ENCODE data around the genes ZNF319, PRSS54 and GINS3.

GRCh38 chr16:57734568-57735662, 655 bp upstream of the KATNB1 start:
- RRBS, 2 experiments = 13 to 25% methylated on average over 1 of the region's 49 CpGs

DNA sequence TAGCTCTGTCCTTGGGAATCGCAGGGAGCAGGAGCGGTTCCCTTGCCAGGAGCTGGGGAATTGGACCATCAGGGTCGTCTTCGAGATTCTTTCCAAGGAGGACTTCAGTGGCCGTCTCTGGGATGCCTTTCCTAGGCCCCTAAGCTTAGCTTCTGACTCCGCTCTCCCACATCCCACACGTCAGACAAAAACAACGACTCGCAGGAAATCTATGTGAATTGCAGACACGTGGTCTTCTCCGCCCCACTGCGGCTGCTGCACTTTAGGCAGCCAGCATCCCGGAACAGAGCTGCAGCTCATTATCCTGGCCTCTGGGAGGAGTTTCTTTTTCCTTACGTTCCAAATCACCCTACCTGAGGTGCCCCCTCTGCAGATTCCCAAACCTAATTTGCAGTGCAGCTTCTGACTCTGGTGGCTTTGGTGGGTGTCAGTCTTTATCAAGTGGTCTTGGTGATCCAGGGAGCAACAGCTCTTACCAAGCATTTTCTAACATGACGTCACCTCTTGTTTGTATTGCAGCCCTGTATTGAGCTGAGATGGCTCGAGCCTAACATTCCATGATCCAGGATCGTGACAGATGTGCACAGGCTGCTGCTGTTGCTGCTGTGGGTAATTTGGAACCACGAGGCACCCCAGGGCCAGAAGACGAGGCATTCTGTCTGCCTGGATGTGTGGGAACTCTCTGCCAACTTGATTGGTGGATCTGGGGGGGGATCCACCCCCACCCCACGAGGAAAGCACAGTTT, 1.1 kb downstream of the KATNB1 start:
- RRBS, 2 experiments = no CpG with 5 or more reads among the region's 20 CpGs

- RRBS, 2 experiments = no CpG with 5 or more reads among the region's 18 CpGs
Observed at GRCh38 chr16:57774737-57775560, 27.3 kb downstream of the KIFC3 start.

DNA sequence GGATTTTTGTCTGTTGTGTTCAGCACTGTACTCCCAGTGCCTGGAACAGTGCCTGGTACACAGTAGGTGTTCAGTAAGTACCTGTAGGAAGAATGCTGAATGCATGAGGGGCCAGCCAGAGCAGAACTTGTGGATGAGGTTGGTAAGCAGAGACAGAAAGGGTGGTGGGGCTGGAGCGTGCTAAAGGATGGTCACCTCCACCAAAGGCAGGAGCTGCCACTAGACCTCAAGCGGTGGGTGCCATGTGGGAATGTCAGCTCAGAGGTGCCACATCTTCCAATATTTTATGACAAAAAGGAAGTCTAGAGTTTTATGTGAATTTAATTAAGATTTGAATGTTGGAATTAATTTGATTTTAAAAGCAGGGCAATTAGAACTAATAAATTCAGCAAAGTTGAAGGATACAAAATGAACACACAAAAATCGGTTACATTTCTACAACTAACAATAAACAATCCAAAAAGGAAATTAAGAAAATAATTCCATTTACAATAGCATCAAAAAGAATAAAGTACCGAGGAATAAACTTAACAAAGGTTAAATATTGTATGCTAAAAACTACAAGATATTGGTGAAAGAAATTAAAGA, 25.6 kb downstream of the KIFC3 start:
- RRBS, 2 experiments = no CpG with 5 or more reads among the region's 4 CpGs

DNA sequence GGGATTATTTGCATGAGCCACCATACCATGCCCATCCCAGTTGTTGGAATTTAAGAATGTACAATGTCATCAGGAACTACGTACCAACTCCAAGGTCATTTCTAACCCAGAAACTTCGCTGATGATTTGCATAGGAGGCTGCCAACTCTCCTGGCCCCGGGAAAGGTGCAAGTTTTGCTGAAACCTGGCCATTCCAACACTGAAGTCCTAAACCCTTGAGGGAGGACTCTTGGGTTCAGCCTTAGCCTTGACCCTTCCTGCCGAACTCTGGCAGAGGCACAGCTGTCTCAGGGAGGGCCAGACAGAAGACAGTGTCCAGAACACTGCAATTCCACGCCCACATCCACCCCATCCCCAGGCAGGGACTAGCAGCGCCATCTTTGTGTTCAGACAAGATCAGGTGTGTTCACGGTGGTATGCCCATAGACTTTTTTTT, 3.0 kb upstream of the KIFC3 start:
- RRBS, 2 experiments = no CpG with 5 or more reads among the region's 7 CpGs

- RRBS, 2 experiments = no CpG with 5 or more reads among the region's 6 CpGs
Observed at GRCh38 chr16:57824665-57825080, 22.4 kb upstream of the KIFC3 start.

- RRBS, 2 experiments = no CpG with 5 or more reads among the region's 12 CpGs
Observed at GRCh38 chr16:57892355-57893079, 78.4 kb downstream of the CNGB1 start.

DNA sequence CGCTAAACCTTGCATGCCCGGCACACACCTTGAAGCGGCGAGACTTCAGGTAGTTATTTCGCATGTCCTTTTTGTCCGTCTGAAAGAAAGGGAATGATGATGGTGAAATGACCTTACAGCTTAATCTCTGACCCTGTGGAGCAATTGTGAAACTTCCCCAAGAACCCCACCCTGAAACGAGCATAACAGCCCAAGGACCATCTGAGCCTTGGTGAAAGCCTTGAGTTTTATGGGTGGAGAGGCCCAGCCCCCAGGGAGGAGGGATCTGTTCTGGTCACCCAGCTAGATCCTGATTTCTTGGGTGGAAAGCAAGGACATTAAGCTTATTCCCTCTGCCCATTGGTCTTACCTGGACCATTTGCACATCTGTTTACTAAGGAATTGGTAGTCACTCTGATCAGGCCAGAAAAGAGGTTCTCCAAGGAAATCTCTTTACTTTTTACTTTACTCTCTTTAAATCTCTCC, 54.8 kb downstream of the CNGB1 start:
- RRBS, 2 experiments = no CpG with 5 or more reads among the region's 7 CpGs

GRCh38 chr16:57999162-57999875, 1.2 kb downstream of the ZNF319 start:
- RRBS, 2 experiments = no CpG with 5 or more reads among the region's 6 CpGs

- RRBS, 2 experiments = under 1 to 5% methylated on average over 34 of the region's 67 CpGs
Observed at GRCh38 chr16:58000532-58001087, at the start of gene ZNF319. TSS of gene ZNF319 (minus strand) at chr16:58000672.

- RRBS, 2 experiments = no CpG with 5 or more reads among the region's 25 CpGs
Observed at GRCh38 chr16:58128048-58128959, 877 bp downstream of the CFAP20 start.

- RRBS, 2 experiments = no CpG with 5 or more reads among the region's 14 CpGs
Observed at GRCh38 chr16:58294924-58295630, at the start of gene PRSS54. TSS of gene PRSS54 (minus strand) at chr16:58295025.

DNA sequence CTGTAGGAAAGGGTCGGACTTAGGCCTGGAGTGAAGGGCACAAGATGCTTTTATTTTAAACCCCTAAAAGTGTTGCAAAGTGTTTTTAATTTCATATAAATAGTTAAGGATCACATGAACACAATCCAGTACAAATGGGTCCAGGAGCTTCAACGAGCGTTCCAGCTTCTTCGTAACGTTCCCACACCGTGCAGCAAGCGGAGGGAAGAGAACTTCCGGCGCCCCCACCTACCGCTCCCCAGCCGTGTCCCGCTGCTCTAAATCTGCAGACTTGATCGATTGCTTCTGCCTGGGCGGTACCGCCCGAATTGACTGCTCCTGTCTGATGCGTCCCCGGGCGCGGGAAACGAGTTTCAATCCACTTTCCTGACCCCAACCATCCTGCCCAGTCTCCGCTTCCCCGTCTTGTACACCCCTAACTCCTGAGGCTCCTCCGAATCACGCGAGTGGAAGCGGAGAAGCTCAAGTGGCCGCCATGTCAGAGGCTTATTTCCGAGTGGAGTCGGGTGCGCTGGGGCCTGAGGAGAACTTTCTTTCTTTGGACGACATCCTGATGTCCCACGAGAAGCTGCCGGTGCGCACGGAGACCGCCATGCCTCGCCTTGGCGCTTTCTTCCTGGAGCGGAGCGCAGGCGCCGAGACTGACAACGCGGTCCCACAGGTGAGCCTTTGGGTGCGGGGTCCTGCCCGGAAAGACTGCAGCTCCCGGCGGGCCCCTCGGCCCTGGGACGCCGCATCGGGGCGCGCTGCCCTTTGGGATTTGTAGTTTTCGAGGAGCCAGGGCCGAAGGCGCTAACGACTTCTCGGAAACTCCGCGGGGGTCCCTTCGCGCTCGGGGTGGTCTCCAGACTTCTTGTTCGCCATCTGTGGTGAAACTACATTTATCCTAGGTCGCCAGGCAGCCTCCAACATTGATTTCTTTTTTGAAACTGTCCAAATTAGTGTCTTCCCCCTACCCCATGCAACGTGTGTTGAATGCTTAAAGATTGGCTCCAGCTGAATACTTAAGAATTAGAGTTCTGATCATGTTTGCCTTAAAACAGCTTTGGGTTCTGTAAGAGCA, at the start of gene GINS3:
GINS3 (plus strand) TSS at position 345 of the 1,063 bp plus-strand sequence.
- RRBS, 2 experiments = 3% methylated on average over 12 of the region's 68 CpGs; no CpG with 5 or more reads in 1 of the 2 experiments

GRCh38 chr16:58421007-58421496, 28.8 kb downstream of the GINS3 start:
- RRBS, 2 experiments = no CpG with 5 or more reads among the region's 10 CpGs

GRCh38 chr16:58462707-58463913, 36.8 kb upstream of the NDRG4 start:
- RRBS, 2 experiments = 2 to 6% methylated on average over 31 to 43 of the region's 117 CpGs

DNA sequence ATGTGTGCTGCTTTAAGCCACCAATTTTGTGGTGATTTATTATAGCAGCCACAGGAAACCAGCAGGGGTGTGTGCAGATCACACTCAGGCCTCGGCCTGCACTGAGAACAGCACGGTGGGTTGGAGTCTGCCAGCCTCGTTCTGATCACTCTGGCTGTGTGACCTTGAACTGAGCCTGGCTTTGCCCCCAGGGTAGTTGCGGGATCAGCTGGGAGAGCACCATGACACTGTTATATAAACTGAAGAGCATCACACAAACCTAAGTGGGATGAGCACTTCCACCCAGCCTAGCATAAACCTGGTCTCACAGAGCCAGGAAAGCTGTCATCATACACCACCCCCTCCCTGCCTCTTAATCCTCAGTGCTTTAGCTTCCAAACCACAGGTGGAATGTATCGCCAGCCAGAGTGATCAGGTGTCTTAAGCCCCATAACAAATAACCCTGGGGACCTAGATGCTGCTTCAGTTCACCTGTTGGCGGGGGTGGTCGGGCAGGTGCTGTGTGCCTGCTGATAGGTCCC, 28.6 kb upstream of the NDRG4 start:
- RRBS, 2 experiments = no CpG with 5 or more reads among the region's 7 CpGs

DNA sequence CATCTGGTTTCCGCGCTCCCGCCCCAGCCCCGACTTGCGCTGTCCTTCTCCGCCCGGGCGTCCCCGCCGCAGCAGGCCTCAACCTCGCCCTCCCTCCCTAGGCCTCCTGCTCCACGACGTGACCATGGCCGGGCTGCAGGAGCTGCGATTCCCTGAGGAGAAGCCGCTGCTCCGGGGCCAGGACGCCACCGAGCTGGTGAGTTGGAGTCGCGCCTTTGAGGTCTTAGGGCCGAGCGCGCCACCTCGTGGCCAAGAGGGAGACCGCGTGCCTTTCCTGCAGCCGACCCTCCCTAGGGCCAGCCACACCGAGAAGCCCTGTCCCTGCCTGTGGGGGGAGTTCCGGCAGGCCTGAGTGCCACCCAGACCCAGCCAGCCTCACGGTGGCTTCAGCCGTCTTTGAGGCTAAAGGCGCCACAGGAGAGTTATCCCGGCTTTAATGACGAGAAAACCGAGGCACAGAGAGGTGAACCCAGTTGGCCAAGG, 12.2 kb upstream of the NDRG4 start:
- RRBS, 2 experiments = 2 to 10% methylated on average over 12 to 14 of the region's 36 CpGs

DNA sequence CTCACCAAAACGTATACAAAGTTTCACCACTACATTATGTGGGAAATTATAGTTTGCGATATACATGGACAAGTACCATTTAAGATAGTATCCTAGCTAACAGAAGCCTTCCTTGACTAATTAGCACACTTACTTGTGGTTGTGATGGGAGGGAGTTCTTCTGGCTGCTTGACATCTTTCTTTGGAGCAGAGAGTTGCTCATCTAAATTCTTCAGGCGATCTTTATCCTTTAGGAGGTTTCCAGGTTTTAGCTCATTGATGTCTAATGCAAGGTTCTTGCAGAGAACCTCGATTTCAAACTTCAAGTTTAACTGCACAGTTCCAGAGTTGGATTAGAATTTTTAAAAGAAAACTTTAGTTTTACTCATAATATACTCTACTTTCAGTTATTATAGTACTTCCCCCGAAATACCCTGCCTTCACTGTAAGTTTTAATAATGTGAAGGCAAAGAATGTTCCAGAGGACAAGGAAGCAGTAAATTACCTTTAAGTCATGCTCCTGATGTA, 30.9 kb downstream of the SETD6 start:
- RRBS, 2 experiments = no CpG with 5 or more reads among the region's 5 CpGs

GRCh38 chr16:58551511-58551900, 36.2 kb downstream of the SETD6 start:
- RRBS, 2 experiments = no CpG with 5 or more reads among the region's 3 CpGs

DNA sequence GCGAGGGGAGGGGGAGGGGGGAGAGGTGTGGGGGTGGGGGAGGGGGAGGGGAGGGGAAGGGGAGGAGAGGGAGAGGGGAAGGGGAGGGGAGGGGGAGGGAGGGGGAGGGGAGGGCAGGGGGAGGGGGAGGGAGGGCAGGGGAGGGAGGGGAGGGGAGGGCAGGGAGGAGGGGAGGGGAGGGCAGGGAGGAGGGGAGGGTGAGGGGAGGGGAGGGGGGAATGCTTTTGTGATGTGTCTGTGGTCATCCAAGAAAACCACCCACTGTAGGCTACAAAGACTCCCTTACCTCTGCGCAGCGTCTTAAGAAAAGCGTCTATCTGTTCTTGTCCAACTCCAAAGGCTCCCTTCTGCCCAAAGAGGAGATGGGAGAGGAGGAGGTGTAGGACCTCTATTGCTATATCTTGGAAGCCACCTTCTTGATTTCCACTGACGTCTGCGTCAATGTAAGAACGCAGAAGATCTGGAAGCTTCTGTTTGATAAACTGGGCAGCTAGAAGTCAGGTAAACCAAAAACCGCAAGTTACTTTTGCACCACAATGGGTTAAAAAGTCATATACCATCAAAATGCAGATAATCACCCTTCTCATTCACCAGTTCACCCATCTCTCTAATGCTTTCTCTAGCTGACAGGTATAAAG, 43.2 kb downstream of the CNOT1 start:
- RRBS, 2 experiments = no CpG with 5 or more reads among the region's 8 CpGs